GM19240 (cell line): ENCODE measurements around the gene STPG4.

GRCh38 chr2:46913844-46914406 lies 1.7 kb downstream of the MCFD2 start:
- RRBS: no CpG with 5 or more reads among the region's 4 CpGs

- RRBS: 2% methylated on average over 9 of the region's 30 CpGs
These were observed 644 bp downstream of the MCFD2 start for GRCh38 chr2:46914707-46915616.

DNA sequence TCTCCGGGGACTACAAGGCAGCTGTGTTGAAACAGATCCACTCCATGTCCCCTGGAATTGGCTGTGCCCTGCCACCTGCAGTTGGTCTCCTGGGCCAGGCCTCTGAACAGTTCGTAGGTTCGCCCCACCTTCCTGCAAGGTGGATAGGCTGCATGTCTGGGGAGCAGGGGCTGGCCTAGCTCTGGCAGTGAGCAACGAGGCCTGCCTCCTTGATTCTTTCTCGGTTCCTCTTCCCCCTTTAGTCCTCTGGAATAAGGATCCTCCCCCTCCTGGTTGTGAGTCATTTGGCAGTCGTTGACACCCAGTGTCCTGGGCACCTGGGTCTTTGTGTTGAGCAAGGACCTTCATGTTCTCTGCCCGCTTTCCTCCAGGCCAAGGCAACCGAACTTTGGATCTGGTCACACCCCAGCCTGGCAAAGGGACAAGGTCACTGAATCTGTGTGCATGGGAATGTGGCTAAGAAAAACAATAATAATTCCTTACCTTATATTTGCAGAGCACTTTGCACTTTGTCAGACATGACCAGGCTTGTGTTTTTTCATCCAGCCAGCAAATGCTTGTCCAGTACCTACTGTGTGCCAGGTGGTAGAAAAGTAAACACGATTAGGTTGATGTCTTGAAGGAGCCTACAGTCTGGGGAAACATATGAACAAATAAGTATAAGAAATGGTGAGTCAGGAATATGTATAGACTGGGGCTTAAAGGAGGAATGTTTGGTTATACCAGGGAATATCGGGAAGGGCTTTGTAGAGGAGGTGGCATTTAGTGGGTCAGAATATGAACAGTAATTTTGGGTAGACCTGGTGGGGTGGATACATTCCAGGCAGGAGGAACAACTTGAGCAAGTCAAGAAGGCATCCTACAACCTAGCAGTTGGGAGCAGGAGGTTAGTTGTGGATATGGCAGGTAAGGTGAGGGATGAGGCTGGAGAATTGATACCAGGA lies 29.8 kb downstream of the TTC7A start:
- RRBS: 93% methylated on average over 1 of the region's 10 CpGs

DNA sequence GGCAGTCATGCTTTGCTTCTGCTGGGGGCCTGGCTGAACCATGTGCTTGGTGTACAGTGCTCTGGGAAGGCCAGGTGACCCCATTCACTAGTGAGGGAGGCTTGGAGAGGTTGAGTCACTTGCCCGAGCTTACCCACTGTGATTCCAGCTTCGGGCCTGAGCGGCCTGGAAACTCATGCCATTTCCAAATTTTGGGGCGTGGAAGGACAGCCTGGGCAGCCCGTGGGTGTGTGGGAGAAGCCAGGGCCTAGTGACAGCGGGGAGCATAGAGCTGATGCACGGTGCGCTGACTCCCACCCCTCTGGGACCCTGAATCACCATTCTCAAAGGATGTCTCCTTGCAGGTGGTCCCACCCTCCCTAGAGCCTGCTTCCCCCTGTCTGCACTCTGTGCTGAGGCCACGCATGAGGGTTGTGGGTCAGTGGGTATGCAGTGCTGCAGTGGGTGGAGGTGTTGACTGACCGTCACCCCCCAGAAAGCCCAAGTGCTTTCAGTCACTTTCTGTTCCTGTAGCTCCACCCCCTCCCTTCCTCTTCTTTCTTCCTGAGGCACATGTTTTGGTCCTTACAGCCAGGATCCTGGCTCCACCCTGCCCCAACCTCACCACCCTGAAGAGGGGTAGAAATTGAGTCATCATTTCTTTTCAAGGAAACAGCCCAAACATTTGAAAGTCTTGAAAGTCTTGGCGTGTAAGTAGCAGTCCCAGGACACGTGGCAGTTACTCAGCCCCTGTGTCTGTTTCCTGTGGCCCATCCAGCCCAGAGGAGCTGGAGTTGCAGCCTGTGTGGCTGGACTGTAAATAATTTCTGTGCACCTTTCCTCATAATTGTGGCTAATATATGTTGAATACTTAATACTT lies 43.9 kb downstream of the TTC7A start:
- RRBS: no CpG with 5 or more reads among the region's 12 CpGs

- RRBS: no CpG with 5 or more reads among the region's 3 CpGs
These were observed 87.3 kb downstream of the TTC7A start for GRCh38 chr2:47028237-47028731.

- RRBS: no CpG with 5 or more reads among the region's 14 CpGs
These were observed 83.9 kb downstream of the STPG4 start for GRCh38 chr2:47071008-47071863.

DNA sequence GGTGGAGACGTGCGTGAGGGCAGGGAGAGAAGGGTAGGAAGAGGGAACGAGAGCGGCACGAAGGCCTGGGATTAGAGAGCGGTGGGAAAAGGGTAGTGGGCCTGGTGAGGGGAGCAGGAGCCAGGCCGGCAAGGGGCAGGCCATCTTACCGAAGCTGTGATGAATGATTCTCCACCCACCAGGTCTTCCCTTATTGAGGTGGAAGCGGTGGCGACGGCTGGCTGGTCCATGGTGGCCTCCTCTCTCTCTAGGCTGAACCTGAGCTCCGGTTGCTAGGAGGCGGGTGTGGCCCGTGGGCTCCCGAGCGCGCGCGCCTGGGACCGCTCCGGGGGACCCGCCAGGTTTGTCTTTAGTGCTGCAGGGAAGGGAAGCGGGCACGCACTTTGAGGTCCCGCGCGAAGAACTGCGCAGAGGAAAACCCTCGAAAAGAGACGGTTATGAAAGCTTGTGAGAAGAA lies at the start of gene STPG4:
TSS of gene STPG4 (minus strand) at position 287 of the 457 bp plus-strand sequence.
- RRBS: 97% methylated on average over 10 of the region's 30 CpGs

GRCh38 chr2:47782243-47782459 lies 794 bp upstream of the MSH6 start:
- RRBS: no CpG with 5 or more reads among the region's 9 CpGs

GRCh38 chr2:47869707-47870812 lies 36.2 kb downstream of the FBXO11 start:
- RRBS: no CpG with 5 or more reads among the region's 3 CpGs

- RRBS: no CpG with 5 or more reads among the region's 5 CpGs
These were observed 26.4 kb downstream of the FBXO11 start for GRCh38 chr2:47879735-47880499.

DNA sequence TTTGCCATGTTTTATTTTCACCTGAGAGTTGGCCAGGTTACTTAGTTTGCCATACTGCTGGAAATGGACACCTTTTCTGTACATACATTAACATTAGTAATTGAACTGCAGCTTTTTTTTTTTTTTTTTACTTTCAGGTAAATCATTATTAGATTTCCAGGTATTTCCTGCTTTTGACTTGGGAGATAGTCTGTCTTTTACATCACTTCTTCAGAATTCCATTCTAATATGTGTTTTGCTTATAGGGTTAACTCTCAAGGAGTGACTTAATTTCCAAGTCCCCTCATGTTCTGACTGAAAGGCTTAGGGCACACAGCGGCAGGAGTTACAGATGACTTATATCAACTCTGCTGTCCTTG lies 160.4 kb upstream of the FOXN2 start:
- RRBS: no CpG with 5 or more reads among the region's 1 CpG

DNA sequence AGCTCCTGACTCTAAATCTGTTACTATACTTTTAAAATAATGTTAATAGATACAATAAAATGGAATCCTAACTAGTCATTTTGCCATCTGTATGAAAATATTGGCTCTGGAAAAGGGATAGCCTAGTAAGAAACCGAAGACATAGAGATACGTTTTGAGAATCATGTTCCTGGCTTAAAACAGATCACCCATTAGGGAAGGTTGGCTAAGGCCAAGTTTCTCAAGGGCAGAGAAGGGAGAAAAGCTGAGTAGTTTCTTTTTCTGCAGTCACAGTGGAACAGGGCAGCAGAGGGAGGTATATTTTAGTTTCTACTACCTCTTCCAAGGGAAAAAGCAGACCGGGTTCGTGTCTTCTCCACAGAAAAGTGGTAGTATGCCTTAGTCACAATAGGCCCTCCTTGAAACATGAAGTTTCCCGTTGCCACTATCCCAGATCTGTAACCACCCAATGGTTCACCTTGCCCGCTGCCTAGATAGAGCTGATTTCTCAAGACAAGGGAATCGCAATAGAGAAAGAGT lies 100.4 kb upstream of the FOXN2 start:
- RRBS: no CpG with 5 or more reads among the region's 7 CpGs

DNA sequence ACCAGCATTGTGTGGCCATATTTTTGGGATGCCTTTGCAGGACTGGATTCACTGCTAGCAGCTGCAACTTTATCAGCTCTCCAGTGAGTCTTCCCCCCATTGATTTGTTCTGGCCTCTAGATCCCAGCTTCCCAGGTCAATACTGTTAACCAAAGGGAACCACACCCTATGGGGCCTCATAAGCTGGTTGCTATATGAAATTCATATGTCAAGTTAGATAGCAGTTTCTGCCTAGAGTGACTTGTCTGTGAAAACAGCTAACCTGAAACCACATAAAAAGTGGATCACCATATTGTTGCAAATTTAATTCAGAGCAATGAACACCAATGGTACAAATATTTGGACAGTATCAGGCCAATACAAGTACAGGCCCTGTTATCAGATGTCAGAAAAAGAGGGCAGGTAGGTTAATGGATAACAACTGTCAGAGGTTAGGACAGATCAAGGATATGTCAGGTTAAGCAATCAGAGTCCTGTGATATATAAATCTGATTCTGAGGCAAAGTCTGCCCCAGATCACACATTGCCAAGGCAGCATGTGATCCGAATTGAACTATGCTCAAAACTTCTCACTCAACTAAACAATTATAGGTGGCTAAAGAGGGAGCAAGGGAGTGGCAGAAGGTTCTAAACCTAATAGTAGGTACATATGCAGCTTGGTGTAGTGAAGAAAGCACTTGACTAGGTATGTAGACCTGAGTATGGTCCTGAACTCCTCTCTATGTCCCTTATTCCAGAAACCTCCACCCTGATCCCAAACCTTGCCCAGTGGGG lies 94.7 kb upstream of the FOXN2 start:
- RRBS: no CpG with 5 or more reads among the region's 1 CpG

- RRBS: no CpG with 5 or more reads among the region's 1 CpG
These were observed 65.9 kb upstream of the FOXN2 start for GRCh38 chr2:48248558-48248974.

GRCh38 chr2:48249473-48250515 lies 64.7 kb upstream of the FOXN2 start:
- RRBS: no CpG with 5 or more reads among the region's 6 CpGs

DNA sequence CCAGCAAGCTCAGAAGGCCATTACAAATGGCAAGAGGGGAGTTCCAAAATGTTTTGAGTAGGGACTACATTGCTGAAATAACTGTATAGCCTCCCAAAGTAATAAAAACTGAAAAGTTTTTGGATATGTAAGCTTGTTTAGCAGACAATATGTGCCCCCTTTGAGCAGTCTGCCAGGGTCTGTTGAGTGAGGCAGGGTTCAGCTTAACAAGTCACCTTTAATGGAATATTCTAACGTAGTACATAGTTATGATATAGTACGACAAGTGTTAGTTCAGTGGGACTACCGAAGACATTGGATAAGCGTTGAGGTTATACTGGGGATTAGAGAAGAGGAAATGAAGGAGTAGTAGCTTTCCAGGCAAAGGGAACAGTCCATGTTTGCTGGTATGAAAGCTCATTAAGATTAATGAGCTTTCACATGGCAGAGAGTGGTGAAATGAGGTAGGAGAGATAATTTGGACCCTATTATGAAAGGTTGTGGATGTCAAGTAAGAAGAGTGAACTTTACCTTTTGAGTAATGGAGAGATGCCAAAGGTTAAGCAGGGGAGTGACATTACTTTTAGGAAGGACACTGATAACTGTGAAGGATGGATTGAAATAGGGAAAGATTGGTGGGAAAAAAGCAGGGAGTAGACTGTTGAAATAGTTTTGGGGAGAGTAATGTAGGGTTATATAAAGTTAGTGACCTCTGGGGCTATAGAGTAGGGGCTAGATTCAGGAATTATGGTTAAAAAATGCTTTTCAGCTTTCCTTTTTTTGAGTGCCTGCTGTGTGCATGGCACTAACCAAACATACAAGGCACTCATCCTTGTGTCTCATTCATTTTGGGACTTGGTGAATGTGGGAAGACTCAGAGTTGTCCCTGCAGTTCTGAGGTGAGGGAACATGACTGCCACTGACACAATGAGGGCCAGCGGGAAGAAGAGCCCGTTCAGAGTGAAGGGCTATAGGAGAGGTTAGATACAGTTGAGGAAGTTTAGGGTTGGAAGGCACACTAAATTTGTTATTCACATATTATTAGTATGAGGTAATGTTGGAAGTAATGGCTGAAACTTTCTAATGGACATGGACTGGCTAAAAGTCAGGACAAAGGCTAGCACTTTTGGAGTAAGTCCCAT lies 2.2 kb downstream of the PPP1R21 start:
- RRBS: no CpG with 5 or more reads among the region's 6 CpGs

DNA sequence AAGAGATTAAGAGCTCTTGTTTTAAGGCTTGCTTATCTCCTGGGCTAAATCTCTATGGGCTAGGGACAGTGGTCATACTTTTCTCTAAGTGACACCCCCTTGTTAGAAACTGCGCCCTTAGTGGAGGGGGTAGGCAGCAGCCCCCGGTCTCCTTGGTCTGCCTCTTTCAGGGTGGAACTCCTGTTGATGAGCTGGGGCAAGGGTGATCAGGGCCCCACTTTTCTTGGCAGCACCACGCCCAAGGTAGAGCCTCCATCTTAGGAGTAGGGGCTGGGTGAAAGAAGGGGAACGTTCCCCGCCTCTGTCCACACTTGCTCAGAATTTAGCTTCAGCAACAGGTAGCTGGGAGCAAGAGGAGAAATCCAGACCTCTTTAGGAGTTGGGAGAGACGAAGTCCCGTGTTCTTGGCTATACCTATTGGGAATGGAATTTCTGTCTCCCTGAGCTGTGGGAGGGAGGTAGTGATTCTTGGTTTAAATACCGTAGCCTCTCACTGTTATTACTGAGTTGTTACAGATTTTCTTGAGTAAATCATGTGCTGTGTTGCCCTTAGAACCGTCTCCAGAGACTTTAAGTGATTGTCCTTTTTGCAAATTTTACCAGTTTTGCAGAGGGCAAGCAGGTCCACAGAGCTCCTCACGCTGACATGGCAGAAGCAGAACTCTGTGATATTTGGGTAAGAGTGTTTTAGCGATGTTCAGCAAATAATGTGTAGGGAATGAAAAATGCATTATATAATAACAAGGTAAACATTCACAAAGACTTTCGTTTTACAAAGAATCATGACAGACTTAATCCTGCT lies 38.5 kb downstream of the PPP1R21 start:
- RRBS: no CpG with 5 or more reads among the region's 12 CpGs

DNA sequence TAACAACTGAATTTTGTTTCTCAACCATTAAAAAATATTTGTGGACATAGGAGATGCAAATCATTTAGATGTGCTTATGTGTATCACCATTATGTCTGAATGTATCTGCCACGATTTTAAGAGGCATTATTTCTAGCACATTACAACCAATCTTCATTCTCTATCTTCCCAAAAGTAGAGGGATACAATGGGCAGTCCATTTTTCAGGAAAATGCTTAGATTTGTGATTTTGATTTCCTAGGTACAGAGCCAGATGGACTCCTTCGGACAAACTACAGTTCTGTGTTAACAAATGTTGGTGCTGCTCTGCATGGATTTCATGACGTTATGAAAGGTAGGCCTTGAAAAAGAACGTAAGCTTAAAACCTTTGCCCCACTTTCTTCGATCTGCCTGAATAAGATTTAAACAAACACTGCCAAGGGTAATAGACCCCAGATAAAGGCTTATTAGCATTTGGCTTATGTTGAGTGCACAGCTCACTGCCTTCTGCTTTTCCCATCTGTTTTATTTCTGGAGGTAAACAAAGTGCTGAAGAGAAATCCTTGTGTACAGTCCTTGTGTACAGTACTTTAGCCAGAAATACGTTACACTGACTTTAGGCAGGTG lies 39.2 kb downstream of the PPP1R21 start:
- RRBS: no CpG with 5 or more reads among the region's 6 CpGs

DNA sequence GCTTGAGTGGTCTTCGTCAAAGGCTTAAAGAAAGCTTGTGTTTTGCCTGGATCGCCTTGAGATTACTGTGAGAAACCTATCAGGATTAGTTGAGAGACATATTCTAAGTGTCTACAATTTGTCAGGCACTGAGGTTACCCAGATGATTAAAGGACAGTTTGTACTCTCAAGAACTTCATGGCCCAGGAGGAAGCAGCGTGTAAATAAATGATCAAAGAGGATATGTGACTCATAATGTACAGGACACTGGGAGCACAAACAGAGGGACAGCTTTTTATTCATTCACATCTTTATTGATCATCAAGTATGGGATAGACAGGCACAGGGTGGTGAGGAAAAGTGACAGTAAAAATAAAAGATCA lies 152.6 kb upstream of the FSHR start:
- RRBS: no CpG with 5 or more reads among the region's 3 CpGs

- RRBS: no CpG with 5 or more reads among the region's 3 CpGs
These were observed 887.7 kb downstream of the NRXN1 start for GRCh38 chr2:50144122-50144709.